ENCODE data around the gene MPZL2.

- PRO-cap, 2 experiments: no peak in any of the 2 experiments
Measured at GRCh38 chr11:118213672-118214332, 11.0 kb downstream of the JAML start.

GRCh38 chr11:118223487-118224373 lies 1.1 kb downstream of the JAML start:
- PRO-cap, 2 experiments: no peak in any of the 2 experiments

- PRO-cap, 2 experiments: no peak in any of the 2 experiments
Measured at GRCh38 chr11:118231301-118231900, 6.6 kb upstream of the JAML start.

GRCh38 chr11:118240940-118241232 lies 11.3 kb downstream of the MPZL3 start:
- PRO-cap, 2 experiments: no peak in any of the 2 experiments

GRCh38 chr11:118263562-118263968 lies 532 bp downstream of the MPZL2 start:
- PRO-cap, 2 experiments: no peak in any of the 2 experiments

- PRO-cap, 2 experiments: peak in 1 of 2 experiments; most common plus-strand start chr11:118264452 (in 1); most common minus-strand start chr11:118264428 (in 1)
Measured at GRCh38 chr11:118263969-118264797, at the start of gene MPZL2. MPZL2 (minus strand) TSS chr11:118264297.

GRCh38 chr11:118334766-118335314 lies 7.7 kb downstream of the CD3D start:
- PRO-cap, 2 experiments: no peak in any of the 2 experiments

DNA sequence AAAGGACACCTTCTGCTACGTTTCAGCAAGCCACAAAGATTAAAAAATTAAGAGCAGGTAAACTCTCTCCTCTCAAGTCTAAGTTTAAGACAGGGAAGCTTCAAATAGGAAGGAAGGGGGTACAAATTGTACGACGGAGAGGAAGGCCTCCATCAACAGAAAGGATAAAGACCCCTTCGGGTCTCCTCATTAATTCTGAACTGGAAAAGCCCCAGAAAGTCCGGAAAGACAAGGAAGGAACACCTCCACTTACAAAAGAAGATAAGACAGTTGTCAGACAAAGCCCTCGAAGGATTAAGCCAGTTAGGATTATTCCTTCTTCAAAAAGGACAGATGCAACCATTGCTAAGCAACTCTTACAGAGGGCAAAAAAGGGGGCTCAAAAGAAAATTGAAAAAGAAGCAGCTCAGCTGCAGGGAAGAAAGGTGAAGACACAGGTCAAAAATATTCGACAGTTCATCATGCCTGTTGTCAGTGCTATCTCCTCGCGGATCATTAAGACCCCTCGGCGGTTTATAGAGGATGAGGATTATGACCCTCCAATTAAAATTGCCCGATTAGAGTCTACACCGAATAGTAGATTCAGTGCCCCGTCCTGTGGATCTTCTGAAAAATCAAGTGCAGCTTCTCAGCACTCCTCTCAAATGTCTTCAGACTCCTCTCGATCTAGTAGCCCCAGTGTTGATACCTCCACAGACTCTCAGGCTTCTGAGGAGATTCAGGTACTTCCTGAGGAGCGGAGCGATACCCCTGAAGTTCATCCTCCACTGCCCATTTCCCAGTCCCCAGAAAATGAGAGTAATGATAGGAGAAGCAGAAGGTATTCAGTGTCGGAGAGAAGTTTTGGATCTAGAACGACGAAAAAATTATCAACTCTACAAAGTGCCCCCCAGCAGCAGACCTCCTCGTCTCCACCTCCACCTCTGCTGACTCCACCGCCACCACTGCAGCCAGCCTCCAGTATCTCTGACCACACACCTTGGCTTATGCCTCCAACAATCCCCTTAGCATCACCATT lies 35.9 kb downstream of the KMT2A start:
- PRO-cap, 2 experiments: no peak in any of the 2 experiments

- PRO-cap, 2 experiments: no peak in any of the 2 experiments
Measured at GRCh38 chr11:118488411-118488893, 38.8 kb upstream of the TTC36 start.

DNA sequence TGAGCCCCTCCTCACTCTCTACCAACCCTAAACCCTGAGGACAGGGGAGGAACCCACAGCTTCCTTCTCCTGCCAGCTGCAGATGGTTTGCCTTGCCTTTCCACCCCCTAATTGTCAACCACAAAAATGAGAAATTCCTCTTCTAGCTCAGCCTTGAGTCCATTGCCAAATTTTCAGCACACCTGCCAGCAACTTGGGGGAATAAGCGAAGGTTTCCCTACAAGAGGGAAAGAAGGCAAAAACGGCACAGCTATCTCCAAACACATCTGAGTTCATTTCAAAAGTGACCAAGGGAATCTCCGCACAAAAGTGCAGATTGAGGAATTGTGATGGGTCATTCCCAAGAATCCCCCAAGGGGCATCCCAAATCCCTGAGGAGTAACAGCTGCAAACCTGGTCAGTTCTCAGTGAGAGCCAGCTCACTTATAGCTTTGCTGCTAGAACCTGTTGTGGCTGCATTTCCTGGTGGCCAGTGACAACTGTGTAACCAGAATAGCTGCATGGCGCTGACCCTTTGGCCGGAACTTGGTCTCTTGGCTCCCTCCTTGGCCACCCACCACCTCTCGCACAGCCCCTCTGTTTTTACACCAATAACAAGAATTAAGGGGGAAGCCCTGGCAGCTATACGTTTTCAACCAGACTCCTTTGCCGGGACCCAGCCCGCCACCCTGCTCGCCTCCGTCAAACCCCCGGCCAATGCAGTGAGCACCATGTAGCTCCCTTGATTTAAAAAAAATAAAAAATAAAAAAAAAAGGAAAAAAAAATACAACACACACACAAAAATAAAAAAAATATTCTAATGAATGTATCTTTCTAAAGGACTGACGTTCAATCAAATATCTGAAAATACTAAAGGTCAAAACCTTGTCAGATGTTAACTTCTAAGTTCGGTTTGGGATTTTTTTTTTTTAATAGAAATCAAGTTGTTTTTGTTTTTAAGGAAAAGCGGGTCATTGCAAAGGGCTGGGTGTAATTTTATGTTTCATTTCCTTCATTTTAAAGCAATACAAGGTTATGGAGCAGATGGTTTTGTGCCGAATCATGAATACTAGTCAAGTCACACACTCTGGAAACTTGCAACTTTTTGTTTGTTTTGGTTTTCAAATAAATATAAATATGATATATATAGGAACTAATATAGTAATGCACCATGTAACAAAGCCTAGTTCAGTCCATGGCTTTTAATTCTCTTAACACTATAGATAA lies 2.0 kb upstream of the TTC36 start:
- PRO-cap, 2 experiments: no peak in any of the 2 experiments

- PRO-cap, 2 experiments: no peak in any of the 2 experiments
Measured at GRCh38 chr11:118572141-118572237, 220 bp upstream of the ARCN1 start.

- PRO-cap, 2 experiments: peak in 1 of 2 experiments; most common minus-strand start chr11:118573317 (in 1)
Measured at GRCh38 chr11:118572569-118573525, 638 bp downstream of the ARCN1 start.

- PRO-cap, 2 experiments: peak in 2 of 2 experiments; most common plus-strand start chr11:118621428 (in 1); most common minus-strand start chr11:118621271 (in 2)
Measured at GRCh38 chr11:118620882-118621818, 13.7 kb downstream of the PHLDB1 start.

GRCh38 chr11:118634738-118635766 lies 27.6 kb downstream of the PHLDB1 start:
- PRO-cap, 2 experiments: peak in 2 of 2 experiments; most common plus-strand start chr11:118635029 (in 2); most common minus-strand start chr11:118634849 (in 1)

DNA sequence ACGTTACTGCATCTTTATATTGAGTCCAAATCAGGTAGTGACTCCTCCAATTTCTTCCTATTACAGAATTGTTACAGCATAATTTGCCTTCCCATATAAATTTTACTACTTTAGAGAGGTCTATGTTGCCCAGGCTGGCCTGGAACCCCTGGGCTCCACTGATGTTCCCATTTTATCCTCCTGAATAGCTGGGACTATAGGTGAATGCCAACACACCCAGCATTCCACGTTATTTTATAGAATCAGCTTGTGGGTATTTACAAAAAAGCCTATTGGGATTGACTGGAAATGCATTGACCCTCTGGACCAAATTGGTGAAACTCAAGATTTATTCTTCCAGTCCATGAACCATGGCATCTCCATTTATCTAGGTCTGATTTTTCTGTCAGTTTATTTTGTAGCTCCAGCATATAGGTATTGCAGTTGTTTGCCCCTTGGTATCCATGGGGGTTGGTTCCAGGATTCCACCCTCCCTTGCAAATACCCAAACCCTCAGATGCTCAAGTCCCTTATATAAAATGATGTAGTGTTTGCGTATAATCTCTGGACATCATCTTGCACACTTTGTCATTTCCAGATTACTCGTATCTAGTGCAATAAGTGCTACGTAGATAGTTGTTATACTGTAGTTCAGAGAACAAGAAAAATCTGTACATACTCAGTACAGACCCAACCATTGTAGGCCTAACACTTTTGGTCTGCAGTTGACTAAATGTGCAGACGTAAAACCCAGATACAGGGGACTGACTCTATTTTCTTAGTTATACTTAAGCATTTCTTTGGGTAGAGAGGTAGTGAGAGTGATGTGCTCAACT lies 44.2 kb downstream of the DDX6 start:
- PRO-cap, 2 experiments: no peak in any of the 2 experiments

GRCh38 chr11:118789953-118790376 lies 999 bp downstream of the DDX6 start:
- PRO-cap, 2 experiments: peak in 1 of 2 experiments; most common plus-strand start chr11:118790010 (in 1)

- PRO-cap, 2 experiments: no peak in any of the 2 experiments
Measured at GRCh38 chr11:118884587-118885395, 1.1 kb downstream of the CXCR5 start.

DNA sequence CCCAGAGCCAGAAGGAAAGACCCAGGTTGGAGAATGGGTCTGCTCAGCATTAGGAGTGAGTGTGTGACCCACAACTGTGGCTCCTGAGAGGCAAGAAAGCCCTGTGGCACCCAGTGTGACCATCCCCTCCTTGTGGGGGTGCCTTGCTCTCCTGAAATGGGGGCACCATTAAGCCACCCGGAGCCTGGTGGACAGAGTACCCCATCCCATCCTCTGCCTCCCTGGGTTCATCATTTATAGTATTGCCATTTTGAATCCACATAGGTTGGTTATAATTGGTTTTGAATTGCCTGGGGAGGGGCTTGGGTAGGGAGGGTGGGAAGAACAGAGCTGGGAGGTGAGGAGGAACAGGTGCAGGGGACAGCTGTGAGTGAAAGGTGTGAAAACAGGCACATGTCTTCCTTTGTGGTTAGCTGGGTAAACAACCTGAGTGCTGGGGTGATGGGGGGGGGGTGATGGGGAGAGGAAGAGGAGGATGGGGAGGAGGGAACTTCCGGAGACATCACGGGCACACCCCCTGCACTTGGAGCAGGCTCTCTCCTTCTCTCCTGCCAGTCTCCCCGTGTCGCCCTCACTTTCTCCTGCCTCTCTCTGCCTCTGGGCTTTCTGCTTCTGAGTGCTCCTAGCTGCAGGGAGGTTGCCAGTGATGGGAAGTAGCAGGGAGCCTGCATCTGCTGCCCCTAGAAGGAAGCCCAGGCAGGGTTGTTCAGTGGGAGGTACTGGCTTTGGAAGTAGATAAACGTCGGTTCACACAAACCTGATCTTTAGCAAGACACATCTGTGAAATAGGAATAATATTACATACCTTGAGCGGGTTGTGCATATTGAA lies 8.7 kb downstream of the CXCR5 start:
- PRO-cap, 2 experiments: no peak in any of the 2 experiments

DNA sequence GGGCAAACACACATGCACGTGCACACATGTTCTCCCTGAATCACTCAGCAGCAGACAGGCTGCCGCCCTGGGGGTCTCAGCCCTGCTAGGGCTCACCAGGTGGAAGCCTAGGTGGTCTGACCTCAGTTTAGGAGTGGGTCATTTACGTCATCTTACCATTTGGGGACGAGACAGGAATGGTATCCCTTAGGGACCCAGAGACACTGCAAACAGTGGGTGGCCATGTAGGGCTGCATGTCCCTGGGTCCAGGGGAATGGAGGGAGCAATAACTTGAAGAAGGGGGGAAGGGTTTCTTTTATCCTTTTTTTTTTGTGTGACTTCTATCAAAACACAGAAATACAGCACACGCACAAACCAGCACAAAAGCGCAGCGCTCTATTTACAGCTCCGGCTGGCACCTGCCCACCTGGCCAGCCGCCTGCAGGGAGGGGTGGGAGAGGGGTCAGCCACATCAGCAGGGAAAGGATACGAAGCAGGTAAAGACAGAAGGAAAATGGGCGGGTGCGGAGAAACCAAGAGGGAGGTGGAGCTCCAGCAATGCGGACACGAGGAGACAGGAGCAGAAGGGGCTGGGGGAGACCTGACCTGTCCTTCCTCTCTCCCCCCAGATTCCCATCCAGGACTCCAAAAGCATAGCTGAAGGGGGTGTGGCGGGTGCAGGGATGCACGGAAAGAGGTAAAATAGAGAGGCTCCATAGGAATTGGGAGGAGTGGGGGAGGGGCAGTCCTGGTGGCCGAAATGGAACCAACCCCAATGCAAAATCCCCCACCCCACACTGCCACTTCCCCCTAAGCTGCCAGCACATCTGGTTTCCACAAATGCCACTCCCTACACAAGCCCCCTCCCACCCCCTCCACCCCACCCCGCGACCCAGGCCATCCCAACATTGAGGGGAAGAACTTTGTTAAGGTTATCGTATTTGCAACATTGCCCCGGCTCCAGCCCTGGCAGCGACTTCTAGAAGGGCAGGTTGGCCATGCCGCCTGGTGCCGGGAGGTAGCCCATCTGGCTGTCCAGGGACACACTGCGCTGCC lies 14.1 kb downstream of the CXCR5 start:
- PRO-cap, 2 experiments: no peak in any of the 2 experiments

DNA sequence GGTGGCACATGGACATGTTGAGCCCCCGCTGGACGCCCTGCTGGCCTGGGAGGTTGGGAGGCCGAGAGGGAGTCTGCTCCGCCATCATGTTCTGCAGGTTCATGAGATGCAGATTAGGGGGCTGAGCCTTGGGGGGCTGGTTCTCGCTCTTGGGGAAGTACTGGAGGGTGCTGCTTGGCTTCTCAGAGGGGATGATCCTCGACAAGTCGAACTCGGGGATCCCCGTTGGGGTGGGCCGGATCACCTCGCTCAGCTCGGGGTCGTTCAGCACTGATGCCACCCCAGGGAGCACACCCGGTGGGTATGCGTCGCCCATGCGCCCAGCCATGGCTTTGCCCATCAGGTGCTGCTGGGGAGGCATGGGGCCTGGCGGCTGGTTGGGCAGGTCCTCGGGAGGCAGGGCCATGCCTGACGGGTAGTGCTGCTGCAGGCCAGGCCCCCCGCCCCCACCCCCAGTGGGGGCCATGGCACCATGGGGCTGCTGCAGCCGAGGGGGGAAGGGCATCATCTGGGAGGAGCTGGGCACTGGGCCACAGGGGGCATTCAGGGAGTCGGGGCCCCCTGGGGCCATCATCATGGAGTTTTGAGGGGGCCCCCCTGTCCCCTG lies 15.1 kb downstream of the CXCR5 start:
- PRO-cap, 2 experiments: no peak in any of the 2 experiments

Data from heart right ventricle (tissue), 2 donors.